Pericardium (tissue), 1 donor: Measurements from ENCODE around the gene WBP2NL.

DNA sequence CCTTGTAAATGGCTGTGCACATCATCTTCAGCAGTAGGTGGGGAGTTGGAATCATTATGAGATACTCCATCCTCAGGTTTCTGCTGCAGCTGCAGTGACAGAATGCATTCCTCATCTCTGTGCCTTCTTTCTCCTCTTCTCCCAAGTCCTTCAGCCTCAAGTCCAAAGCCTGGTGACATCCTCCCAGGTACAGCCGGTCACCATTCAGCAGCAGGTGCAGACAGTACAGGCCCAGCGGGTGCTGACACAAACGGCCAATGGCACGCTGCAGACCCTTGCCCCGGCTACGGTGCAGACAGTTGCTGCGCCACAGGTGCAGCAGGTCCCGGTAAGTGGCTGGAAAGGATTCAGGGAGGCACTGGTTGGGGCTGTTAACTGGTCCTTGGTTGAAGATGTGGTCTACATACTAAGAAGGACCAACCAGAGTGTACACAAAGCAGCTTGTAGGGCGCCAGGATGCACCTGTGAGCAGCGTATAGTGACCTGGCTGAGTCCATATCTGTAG is 35.6 kb downstream of the SREBF2 start:
- RRBS = 95% methylated on average over 7 of the region's 10 CpGs

- RRBS = no CpG with 5 or more reads among the region's 8 CpGs
These were observed 26.5 kb downstream of the SHISA8 start for GRCh38 chr22:41888097-41888976.

DNA sequence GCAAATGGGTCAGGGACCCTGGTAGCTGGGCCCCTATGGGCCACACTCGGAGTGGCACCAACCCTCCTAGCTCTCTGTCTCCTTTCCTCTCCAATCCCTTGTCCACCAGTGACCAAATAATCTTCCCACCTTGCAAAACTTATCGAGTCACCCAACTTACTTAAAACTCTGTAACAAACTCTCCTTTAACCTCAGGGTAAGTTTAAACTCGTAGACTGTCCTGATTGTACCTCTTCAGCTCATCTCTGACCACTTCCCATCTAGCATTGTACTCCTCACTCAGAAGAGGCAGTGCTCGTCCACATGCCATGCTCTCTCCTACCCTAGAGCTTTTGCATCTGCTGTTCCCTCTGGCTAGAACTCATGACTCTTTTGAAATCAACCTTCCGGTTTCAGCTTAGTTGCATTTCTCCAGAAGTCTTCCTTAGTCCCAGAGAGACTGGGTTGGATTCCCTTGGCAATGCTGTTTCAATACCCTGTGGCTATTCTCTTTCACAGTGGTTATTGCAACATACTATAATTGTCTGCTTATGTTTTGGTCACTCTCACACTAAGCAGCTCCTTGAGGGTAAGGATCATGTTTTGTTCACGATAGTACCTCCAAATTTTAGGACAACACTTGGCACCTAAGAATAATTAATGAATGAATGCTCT is 14.2 kb downstream of the SEPTIN3 start:
- RRBS = no CpG with 5 or more reads among the region's 6 CpGs

DNA sequence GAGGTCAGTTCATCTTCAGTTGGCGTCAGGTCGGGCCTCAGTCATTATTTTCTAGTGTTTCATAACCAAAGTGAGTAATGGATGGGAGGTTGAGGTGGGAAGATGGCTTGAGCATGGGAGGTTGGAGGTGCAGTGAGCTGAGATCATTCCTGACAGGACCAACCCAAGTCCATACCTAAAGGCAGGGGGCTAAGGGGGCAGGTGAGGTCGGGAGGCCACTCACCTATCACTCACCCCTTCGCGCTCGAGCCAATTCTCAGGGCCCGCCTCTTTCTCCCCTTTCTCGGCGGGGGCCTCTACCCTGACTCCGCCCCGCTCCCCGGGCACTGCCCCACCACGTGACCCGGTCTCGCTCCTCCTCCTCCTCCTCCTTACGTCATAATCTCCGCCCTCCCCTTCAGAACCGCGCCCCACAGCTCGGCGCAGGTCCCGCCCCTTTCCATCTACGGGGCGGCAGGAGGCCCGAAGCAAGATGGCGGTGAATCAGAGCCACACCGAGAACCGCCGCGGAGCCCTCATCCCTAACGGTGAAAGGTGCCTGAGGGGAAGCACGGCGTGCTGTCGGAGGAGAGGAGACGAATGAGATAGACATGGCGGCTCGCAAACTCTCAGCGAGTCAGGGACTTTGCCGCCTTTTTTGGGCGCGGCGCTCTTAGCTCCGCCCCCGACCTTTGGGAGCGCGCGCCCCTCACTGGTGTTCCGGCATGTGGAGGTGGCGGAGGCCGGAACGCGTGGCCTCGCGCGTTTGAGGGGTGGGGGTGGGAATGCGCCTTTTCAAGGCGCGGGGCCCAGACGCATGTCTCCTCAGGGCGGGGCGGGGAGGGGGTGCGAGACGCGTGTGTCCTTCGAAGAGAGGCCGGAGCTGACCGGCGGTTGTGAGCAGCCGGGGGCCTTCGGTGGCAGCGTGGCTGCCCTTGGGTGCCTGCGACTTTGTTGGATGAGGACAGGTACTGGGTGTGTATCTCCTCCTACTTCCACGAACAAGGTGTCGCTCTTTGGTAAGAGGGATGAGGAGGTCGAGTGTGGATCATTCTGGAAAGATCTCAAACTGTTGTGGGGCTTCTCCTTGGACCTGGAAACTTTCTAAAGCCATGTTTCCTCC is at the start of gene WBP2NL:
WBP2NL (plus strand) TSS at position 442 of the 1,102 bp plus-strand sequence.
- RRBS = no CpG with 5 or more reads among the region's 75 CpGs

DNA sequence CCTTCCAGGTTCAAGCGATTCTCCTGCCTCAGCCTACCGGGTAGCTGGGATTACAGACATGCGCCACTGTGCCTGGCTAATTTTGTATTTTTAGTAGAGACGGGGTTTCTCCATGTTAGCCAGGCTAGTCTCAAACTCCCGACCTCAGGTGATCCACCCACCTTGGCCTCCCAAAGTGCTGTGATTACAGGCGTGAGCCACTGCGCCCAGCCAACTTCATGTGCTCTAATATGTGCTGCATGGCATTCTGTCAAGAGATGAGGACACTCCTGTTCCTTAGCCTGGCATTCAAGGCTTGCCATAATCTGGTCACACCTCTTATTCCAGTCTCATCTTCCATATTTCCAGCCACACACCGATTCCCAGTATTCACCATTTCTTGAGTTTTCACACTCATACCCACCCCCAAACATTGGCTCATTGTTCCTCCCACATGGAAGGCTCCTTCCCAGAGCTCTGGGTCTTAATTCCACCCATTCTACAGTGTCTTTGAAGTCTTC is 2.8 kb downstream of the SMDT1 start:
- RRBS = no CpG with 5 or more reads among the region's 8 CpGs

GRCh38 chr22:42269133-42270105 is 1.0 kb downstream of the TCF20 start:
- RRBS = 1% methylated on average over 30 of the region's 71 CpGs

DNA sequence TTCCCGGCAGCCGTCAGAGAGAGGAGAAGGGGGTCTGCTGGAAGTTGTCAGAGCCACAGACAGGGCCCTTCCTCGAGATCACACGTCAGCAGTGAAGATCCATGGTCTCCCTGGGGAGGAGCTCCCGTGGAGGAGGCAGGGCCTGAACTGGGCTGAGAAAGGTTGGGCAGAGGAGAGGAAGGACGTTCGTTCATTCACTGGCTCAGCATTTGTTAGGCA is 51.8 kb upstream of the TCF20 start:
- RRBS = no CpG with 5 or more reads among the region's 7 CpGs

GRCh38 chr22:42357611-42358051 is 74.6 kb downstream of the NFAM1 start:
- RRBS = no CpG with 5 or more reads among the region's 8 CpGs

DNA sequence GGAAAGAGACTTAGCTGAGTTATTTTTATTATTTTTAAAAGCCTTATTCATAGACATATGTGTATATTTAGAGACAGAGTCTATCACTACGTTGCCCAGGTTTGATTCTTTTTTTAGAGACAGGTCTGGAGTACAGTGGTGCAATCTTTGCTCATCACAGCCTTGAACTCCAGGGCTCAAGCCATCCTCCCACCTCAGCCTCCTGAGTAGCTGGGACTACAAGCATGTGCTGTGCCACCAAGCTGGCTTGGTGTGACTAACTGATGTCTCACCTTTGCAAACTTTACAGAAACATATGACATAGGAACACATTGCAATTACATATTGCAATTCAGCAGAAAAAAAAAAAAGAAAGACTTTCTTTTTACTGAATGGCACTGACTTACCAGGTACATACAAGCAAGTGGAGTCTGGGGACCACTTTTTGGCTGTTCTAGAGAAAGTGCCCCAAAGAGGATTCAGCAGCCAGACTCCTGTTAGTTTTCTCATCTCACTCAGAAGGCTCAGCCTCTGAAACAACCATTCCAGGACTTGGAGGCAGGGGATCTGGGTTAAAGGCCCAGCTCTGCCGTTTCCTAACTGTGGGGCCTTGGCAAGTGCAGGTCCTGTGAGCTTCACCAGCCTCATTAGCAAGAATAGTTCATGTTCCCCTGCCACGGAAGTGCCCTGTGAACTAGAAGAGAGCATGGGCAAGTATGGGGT is 11.2 kb upstream of the NFAM1 start:
- RRBS = no CpG with 5 or more reads among the region's 3 CpGs

GRCh38 chr22:42443904-42445131 is 12.1 kb upstream of the NFAM1 start:
- RRBS = no CpG with 5 or more reads among the region's 35 CpGs

DNA sequence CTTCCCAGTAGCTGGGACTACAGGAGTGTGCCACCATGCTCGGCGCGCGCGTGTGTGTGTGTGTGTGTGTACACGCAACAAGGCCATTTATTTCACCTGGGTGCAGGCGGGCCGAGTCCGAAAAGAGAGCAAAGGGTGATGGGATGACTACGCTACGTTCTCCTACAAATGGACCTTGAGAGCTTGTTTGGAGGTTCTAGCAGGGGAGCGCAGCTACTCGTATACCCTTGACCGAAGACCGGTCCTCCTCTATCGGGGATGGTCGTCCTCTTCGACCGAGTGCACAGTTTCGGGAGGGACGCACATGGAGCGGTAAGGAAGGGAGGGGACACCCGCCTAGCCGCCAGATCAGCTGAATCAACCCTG is 11.1 kb downstream of the SERHL2 start:
- RRBS = no CpG with 5 or more reads among the region's 24 CpGs

DNA sequence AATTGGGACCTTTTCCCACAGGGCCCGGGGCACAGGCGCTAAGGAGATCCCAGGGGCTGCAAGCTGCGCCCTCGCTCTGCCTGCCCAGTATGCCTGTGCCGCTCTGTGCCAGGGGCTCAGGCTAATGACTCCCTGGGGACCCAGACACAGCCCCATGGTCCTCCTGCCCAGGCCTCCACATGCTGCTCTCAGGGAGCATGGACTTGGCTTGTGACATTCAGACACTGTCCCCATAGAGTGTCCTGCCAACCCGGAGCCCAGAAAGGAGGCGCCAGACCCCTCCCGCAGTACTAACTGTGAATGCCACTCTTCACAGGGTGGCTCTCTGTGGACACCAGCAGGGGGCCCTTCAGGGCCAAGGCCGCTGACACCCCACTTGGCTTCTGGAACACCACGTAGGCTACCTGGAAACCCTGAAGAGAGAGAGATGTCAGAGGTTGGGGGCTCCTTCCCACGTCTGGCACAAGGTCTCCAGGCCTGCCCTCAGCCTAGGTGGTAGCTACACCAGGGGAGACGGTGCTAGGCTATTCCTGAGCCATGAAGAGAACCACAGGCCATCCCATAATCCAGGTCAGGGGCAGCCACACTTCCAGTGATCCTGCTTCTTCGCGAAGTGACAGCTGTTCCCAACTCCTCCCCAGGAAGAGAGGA is 23.1 kb downstream of the SERHL2 start:
- RRBS = no CpG with 5 or more reads among the region's 14 CpGs

DNA sequence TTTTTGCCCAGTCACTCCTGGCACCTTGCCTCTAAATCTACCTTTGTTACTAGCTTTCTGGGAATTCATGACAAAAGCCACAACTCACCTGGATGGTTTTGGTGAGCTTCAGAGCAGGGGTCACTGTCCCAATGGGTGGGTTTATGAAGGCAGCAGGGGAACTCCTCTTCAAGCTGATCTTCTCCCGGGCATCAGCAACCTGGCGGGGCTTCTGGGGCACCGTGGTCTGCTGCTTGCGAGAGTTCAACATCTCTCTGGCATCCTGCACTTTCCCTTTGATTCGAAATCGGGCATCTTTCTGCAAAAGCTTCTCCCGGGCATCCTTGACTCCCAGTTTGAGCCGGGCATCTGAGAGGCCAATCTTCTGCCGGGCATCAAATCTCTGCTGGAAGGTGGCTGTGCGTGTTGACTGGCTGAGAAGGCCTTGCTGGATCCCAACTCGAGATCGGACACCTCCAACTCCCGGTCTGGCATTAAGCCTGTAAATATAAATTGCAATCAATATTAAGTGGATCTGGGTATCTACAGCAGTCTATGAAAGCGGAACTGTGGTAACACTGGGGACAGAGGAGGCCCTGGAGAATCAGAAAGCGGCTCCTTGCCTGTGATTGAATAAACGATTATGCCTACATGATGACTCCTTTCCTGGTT is 11.9 kb downstream of the POLDIP3 start:
- RRBS = 92% methylated on average over 5 of the region's 16 CpGs

DNA sequence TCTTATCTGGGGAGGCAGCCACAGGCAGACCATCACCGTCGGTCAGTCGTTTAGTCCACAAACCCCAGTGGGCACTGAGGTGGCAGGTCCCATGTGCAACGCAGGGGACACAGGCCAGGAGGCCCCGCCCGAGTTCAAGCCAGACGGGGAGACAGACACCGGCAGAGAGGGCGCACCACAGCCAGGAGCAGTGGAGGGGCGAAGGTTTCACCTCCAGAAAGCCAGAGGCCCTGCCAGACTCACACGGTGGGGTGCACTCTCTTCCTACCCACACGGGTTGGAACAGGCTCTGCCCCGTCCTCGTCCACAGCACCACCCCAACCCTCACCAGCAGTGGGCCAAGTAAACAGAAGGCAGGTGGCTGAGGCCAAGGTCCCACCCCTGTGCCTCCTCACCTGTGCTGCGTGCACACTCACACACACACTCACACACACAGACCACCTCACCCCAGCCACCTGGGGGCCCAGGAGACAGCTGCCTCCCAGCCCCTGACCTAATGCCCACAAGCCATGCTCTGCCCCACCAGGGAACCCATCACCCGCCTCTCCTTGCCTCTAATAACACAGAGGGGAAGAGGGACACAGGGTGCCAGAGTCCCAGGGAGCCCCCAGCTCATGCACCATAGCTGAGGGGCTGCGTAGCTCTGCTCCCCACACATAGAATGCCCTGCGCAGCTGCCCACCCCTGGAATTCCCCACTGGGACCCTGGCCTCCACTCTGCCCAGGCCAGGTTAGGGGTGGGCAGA is 3.2 kb downstream of the CYB5R3 start:
- RRBS = no CpG with 5 or more reads among the region's 18 CpGs

GRCh38 chr22:42649933-42650251 is 700 bp upstream of the CYB5R3 start:
- RRBS = no CpG with 5 or more reads among the region's 7 CpGs

DNA sequence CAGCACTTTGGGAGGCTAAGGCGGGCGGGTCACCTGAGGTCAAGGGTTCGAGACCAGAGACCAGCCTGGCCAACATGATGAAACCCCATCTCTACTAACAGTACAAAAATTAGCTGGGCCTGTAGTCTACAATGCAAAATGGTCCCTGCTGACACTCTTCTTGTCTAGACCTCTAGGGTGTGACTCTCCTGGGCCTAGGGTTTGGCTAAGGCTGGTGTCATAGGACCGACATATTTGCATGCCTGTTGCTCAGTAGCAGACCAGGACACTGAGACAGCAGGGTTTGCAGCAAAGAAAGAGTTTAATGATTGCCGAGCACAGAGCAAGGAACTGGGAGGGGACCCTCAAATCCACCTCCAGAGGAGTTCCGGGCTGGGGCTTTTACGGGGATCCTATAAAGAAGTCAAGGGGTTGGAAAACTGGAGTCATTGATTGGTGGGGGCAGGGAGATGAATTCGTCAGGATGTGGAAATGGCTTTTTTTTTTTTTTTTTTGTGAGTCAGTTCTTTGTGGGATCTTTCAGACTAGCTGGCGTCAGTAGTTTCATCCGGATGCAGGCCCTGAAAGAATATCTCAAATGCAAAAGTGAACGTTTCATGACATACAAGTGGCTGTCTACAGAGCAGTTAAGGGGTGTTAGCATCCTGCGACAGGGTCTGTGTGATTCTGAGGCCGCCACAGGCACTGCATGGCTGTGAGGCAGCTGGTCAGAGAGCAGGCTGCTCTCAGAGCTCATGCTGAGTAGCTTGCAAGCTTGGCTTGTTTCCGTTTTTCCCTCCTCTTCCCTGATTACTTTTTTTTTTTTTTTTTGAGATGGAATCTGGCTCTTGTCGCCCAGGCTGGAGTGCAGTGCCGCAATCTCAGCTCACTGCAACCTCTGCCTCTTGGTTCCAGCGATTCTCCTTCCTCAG is 27.3 kb upstream of the A4GALT start:
- RRBS = no CpG with 5 or more reads among the region's 17 CpGs

DNA sequence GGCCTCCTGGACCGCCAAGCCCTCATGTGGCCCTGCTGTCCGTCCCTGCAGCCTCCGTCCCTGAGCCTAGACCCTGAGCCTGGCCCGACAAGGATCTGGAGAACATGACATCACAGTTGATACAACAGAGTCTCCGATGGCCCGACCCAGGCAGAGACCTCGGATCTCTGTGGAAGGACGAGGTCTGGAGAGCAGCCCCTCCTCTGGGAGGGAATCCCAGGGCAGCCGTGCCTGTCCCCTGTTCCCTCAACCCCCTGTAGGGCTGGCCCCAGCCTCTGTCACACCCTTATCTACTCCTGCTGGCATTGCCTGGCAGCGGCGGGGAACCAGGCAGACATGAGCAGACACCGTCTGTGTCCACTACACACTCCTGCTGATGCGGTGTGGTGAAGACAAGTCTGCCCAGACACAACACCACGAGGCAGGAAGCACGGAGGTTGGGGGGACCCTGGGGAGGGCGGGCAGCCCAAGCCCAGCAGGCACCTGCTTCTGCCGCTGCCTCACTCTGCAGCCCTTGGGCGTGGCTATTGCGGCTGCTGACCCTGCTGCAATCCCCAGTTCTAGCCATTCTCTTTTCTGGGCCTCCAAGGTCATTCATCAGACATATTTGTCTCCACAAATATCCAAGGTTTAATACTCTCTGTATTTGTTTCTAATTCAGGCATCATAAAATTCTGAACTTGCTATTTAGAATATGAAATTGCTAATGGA is 52.5 kb upstream of the A4GALT start:
- RRBS = no CpG with 5 or more reads among the region's 19 CpGs

DNA sequence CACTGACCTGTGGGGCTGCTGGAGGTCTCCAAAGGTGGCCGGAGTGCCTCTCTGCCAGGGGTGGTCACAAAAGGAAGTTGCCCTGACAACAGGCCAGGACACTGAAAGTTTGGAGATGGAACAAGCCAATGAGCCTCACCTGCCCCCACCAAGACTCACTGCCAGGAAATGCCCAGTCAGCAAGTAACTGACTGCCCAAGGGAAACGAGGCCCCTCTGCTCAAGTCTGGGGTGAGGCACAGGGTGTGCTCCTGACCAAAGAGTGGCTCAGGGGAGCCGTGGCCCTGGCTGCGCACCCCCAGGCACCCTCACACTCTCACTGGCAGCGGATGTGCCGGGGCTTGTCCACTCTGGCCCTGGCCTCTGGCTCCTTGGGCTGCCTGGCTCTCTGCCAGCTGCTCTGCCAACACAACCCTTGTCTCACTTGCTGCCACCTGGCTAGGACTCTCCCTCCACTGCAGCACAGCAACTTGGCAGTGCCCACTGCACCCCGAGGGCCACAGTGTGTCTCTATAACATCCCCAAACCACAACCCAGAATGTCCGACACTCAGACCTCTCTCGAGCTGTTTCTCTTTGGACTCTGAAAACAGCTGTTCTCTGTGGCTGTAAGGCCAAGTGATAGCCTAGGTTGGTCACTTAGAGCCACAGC is 51.5 kb downstream of the ARFGAP3 start:
- RRBS = 8% methylated on average over 1 of the region's 9 CpGs

DNA sequence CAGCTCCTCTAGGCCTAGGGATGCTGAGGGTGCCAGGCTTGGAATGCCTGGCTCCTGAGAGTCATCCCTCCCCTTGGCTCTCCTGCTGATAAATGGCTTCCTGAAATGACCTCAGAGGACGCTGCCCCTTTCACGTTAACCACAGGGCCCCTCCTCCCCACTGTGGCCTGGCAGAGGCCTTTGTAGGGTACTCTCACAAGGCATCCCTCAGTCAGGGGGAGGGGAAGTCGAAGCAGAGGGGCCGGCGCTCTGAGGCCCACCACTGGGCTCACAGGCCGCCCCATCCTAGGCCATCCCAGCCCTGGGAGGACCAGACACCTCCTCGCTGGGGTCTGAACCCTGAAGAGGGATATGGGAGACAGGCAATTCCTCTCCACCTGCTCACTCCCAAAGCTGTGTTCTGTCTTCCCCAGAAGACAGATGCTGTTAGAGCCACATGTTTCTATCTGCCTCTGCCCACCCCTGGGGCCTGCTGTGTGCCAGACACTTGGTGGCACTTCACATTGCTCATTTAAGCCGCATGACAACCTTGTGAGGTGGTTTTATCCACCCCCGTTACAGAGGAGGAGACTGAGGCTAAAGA is 50.9 kb downstream of the ARFGAP3 start:
- RRBS = no CpG with 5 or more reads among the region's 9 CpGs

DNA sequence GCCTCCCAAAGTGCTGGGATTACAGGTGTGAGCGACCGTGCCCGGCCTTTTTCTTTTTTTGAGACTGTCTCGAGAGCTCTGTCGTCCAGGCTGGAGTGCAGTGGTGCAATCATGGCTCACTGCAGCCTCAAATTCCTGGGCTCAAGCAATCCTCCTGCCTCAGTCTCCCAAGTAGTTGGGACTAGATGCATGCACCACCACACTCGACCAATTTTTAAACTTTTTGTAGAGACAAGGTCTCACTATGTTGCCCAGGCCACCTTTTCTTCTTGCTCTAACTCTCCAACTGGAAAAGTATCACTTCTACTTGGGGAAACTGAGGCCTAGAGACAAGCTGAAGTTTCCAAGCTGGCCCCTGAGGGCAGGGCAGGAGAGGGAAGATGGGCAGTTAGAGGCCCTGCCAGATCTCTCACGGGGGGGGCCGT is 11.3 kb upstream of the ARFGAP3 start:
- RRBS = no CpG with 5 or more reads among the region's 8 CpGs